Occipital lobe (tissue), 2 donors: ENCODE measurements around the genes HDAC2, TRAPPC3L, CALHM4, GPRC6A and NUS1.

DNA sequence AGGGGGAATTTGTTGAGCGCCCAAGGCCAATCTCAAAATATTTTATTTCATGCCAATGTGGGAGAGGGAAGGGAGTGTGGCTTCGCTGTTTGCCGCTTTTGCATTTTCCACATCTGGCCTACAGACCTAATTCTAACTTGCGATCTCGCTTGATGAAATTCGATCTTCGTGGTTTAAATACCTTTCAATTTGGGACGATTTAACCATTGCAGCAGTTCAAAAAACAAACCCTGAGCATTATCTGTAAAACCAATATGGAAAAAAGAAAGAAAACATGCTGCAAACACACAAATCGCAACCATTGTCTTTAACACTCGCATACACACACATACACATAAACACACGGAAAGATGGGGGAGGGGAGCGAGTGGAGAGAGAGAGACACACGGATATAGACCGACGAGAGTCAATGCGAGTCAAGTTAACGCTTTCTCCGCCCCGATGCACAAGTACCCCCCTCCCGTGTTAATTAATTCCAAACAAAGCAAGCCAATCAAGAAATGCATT lies 476 bp upstream of the MARCKS start:
- RAMPAGE, long total RNA: no peak

DNA sequence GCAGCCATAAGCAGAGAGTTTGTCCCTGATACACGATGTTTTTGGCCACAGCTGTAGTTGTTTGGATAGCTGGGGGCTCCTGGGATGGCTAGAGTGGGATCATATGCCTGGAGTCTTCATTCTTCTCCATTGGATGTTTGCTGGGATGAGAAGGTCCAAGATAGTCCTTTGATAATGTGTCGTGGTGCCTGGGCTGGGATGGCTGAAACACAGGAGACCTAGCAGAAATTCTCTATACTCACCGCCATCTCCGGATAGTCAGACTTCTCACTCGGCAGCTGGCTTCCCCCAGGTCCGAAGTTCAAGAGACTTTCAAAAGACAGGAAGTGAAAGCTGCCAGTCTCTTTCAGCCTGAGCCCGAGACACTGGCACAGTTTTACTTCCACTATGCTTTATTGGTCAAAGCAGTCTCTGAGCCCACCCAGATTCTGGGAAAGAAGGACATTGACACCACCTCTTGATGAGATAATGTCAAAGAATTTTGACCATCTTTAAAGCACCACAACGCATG lies 16.0 kb downstream of the MARCKS start:
- RAMPAGE, long total RNA: no peak

- RAMPAGE, long total RNA: no peak
Observed at GRCh38 chr6:113879067-113879701, 22.0 kb downstream of the MARCKS start.

DNA sequence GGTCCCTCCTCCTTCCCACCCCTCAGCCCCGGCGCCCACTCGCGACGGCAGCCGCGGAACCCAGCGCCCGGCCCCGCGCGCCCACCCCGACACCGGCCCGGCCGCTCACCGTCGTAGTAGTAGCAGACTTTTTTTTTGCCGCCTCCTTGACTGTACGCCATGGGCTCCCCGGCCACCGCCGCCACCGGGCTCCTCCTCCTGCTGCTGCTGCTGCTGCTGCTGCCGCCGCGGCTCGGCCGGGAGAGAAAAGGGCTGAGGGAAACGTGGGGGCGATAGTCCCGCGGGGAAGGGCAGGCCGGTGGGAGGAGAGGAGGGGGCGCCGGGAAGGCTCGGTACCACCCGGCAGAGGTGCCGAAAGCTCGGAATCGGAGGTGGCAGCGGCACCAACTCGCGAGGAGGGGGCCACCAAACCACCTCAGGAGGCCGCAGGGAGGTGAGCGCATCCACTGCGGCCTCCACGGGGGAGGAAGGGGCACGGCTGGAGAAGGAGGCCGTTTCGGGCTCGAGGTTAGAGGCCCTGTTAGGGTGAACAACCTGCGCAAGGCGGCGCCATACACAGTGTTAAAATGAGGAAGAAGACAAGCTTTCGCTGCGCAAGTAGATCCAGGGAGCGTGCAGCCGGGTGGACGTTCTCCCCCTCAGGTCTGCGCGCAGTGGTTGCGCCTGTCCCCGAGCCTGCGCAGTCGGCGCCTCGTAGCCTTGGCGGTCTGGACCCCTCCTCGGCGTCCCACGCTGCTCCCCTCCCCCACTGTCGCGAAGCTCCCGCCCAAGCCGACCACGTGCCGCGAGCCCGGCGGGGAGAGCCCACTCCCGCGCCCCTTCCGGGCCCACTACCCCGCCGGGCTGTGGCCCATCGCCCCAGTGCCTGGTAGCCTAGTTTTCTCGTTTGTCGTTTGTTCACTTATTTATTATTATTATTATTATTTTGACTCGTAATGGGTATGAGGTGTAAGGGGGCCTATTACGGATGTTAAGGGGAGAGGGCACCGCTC lies at the start of gene HDAC2:
HDAC2 (minus strand) TSS at position 401 of the 992 bp plus-strand sequence.
- RAMPAGE, long total RNA: start-site peak on the minus strand centred at position 217 of the sequence, 717 bp wide, 2,484 and 3,261 reads in 2 replicates

- RAMPAGE, long total RNA: no peak
Observed at GRCh38 chr6:114364193-114364889, 21.5 kb upstream of the HS3ST5 start.

DNA sequence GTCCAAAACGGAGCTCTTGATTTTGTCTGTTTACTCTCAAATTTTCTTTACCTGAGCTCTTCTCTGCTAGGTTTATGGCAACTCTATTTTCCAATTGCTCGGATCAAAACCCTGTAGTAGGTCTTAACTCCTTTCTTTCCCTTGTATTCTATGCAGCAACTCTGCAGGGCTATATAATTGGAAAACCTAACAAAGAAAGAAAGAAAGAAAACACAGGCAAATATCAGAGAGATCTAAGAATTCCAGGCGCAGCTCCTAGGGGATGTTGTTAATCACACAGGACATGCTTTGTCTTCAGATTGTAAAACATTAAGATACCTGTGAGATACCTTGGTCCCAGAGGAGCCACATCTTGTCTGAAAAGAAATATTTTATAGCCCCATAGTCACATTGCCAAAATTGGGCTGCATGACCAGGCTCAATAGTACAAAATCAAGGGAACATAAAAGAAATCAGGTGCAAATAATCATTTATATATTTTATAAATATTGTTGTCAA lies 747.8 kb upstream of the HS3ST5 start:
- RAMPAGE, long total RNA: no peak

- RAMPAGE, long total RNA: no peak
Observed at GRCh38 chr6:115835278-115835659, 225.4 kb downstream of the FRK start.

DNA sequence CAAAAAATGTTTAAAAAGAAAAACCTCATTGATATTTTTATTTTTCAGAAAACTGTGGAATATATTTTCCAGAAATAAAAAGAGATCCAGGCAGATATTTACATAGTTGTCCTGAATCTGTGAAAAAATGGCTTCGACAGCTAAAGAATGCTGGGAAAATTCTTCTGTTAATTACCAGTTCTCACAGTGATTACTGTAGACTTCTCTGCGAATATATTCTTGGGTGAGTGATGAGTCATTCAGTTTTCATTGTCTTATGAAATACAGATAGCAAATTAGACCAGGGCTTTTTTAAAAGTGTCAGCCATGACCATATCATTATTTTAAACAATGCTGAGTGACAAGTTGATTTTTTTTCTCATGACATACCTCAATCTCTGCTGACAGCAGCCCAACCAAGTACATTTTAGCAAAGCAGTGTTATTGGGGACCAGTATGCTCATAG lies 32.8 kb downstream of the TSPYL4 start:
- RAMPAGE, long total RNA: no peak

DNA sequence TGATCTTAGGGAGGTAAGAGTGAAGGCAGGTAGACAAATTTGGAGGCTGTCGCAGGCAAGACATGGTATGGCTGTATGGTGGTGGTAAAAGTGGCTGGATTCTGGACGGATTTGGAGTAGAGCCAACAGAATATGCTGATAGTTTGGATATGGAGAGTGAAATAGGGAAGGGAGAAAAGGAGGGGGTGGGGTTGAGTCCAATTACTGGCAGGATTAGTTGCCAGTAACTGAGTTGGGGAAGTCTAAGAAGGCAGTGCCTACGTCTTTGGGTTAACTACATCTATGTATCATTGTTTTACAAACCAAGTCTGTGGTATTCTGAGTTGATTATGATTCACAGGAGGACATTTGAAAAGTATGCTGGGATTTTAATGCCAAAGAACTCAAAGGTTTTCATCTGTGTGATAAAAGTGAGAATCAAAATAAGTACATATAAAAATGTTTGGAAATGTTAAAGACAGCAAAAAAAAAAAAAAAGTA lies 14.6 kb downstream of the DSE start:
- RAMPAGE, long total RNA: no peak

GRCh38 chr6:116433259-116433832 lies 27.8 kb upstream of the CALHM6 start:
- RAMPAGE, long total RNA: no peak

- RAMPAGE, long total RNA: no peak
Observed at GRCh38 chr6:116462584-116462974, 1.4 kb downstream of the CALHM6 start.

GRCh38 chr6:116545452-116545815 lies at the start of gene TRAPPC3L:
TRAPPC3L (minus strand) TSS chr6:116545684.
- RAMPAGE, long total RNA: no peak

- RAMPAGE, long total RNA: no peak
Observed at GRCh38 chr6:116553407-116554047, at the start of gene CALHM4. CALHM4 (plus strand) TSS chr6:116553751.

GRCh38 chr6:116667569-116668164 lies 899 bp downstream of the ZUP1 start:
- RAMPAGE, long total RNA: no peak

DNA sequence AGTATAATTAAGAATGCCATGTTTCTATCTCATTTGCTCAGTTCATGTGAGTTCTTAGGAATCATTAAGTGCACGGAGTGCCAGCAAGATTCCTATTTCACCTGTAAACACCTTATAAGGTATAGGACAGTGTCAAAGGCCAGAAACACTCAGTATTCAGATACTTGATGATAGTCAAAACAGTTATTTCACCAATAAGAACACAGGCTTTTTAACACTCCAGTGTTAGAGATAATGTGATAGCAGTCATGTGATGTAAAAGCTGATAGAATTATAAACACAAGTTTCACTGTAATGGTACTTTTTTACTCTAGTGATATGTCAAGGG lies at the start of gene GPRC6A:
GPRC6A (minus strand) TSS at position 90 of the 328 bp plus-strand sequence.
- RAMPAGE, long total RNA: no peak

GRCh38 chr6:117015307-117015895 lies 138.4 kb downstream of the RFX6 start:
- RAMPAGE, long total RNA: no peak

DNA sequence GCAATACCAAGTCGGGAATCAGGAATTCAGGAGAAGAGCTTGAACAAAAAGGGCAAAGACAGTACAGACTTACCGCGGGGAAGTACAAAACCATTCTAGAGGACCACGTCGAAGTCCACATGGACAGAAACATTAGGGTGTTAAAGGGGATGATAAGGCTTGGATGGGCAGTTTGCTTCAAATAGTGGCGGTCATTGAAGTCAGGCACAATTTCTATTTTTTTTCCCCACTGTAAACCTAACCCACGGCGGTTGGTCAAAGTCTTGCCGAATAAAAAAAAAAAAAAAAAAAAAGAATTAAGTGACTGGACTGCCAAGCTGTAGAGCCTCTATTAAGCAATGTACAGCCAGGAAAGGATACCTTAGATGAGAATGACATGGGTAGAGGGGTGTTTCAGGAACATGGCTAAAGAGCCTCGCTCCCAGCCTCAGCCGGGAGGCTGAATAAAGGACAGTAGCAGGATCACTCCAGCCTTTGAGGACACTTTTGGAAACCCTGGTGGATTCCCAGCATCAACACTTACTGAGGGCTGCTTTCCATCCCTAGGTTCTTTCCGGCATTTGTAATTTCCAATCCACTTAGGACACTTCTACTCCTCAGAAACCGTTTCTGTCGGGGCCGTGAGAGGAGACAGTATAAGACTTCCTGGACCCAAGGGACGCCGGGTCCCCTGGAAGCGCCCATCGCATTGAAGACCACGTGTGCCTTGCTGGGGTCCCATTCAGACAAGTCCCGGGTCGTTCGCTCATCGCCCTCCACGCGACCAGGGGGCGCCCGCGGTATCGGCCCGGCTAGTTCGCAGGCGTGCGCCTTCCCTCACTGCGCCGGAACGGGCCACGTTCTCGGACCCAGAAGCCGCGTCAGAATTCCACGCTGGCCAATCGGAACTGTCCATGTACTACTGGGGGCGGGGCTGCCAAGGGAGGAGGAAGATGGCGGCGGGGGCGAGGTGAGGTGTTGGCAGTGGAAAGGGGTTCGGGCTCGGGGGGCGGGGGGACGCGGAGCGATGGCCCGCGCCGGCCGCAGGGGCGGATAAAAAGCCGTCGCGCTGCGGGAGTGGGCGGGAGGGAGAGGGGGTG lies at the start of gene NUS1:
NUS1 (plus strand) TSS at position 896 of the 1,079 bp plus-strand sequence.
- RAMPAGE, long total RNA: start-site peak on the minus strand centred at position 732 of the sequence, 56 bp wide, 21 and 5 reads in 2 replicates

GRCh38 chr6:117677497-117678536 lies 2.5 kb downstream of the NUS1 start:
- RAMPAGE, long total RNA: no peak

DNA sequence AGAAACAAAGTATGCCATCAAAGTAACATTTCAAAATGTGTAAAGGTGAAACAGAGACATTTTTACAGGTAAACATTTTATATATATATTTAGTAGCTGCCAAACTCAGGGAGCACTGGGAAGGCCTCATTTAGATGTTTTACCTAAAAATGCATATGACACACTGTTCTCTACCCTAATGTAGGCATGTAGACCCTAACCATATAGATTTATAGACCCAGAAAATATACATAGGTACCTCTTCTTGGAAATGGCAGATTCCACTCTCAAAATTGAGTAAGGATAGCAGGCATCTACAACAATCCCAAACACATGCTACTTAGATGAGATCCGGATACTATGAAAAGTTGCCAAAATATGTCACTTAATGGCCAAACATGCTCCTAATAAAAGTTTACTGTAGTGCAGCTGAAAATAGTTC lies 10.8 kb upstream of the PLN start:
- RAMPAGE, long total RNA: no peak

GRCh38 chr6:118550959-118551502 lies 2.9 kb downstream of the PLN start:
- RAMPAGE, long total RNA: no peak